LHCN-M2 (cell line): ENCODE data around the gene ZNRD2.

- RAMPAGE, long total RNA: no peak
These were observed 3.8 kb upstream of the GPHA2 start for GRCh38 chr11:64939467-64939825.

DNA sequence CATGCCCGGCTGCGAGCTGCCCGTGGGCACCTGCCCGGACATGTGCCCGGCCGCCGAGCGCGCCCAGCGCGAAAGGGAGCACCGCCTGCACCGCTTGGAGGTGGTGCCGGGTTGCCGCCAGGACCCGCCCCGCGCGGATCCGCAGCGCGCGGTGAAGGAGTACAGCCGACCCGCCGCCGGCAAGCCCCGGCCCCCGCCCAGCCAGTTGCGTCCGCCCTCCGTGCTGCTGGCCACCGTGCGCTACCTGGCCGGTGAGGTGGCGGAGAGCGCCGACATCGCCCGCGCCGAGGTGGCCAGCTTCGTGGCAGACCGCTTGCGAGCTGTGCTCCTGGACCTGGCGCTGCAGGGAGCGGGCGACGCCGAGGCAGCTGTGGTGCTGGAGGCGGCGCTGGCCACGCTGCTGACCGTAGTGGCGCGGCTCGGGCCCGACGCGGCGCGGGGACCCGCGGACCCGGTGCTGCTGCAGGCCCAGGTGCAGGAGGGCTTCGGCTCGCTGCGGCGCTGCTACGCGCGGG, 339 bp downstream of the SAC3D1 start:
- RAMPAGE, long total RNA: no peak

GRCh38 chr11:65112390-65113078, 862 bp downstream of the TM7SF2 start:
- RAMPAGE, long total RNA: no peak

DNA sequence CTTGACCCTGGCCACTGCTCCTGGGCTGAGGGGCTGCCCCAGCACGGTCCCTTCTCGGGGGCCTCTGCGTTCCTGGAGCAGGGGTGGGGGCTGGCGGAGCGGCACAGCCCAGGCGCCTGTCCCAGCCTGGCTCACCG, 184 bp downstream of the CAPN1 start:
- RAMPAGE, long total RNA: no peak

DNA sequence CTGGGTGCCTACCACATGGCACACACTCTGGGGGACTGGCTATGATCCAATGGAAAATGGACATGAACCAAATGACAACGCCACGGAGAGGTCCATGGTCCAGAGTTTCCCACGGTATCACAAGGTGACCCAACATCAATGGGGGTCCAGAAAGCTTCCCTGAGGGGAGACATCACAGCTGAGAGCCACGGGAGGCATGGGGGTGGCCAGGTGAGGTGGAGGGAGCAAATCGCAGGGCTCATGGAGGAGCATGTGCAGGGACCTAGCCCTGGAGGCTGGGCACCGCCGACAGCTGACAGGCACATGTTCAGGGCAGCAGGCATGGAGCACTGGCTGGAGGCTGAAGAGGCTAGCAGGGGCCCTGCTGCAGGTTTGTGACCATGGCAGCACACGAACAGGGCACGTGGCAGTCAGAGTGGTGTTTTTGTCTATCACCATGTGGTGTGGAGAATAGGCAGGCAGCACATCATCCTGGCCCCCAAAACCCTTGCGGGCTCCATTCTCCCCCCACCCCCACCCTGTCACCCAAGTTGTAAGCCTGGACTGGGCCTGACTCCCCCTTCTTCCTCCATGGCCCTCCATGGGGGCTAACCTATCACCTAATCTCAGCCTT, 10.1 kb upstream of the CDC42EP2 start:
- RAMPAGE, long total RNA: no peak

DNA sequence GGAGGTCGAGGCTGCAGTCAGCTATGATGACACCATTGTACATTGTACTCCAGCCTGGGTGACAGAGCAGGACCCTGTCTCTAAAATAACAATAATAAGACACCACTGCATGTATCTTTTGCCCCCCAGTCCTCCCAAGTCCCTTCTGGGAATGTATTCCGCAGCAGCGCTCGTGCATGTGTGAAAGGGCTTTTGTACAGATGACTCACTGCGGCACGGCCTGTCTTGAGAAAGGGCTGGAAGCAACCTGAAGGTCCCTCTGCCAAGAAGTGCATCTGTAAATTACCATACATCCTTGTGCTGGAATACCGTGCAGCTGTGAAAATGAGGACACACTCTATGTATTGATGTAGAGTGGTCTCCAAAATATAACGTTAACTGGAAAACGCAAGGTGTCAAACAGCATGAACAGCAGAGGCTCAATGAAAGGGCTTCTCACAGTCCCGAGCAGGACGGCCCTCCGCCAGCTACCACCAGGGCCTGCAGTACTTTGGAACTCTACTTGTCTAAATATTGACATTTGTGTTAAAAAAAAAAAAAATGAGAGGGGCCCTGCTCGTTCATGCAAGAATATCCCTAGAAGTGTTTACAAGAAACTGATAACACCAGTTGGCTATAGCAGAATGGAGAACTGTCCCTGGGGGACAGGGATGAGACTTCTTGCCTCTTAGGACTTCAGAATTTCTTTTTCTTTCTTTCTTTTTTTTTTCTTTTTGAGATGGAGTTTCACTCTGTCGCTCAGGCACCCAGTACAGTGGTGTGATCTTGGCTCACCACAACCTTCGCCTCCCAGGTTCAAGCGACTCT, 8.9 kb upstream of the CDC42EP2 start:
- RAMPAGE, long total RNA: no peak

DNA sequence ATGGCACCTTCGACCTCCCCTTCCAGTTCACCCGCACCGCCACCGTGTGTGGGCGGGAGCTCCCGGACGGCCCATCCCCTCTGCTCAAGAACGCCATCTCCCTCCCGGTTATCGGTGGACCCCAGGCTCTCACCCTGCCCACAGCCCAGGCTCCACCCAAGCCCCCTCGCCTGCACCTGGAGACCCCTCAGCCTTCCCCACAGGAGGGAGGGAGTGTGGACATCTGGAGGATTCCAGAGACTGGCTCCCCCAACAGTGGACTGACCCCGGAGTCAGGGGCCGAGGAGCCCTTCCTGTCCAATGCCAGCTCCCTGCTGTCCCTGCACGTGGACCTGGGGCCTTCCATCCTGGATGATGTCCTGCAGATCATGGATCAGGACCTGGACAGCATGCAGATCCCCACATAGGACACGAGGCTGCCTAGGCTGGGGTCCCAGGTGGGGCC, 6.5 kb downstream of the CDC42EP2 start:
- RAMPAGE, long total RNA: no peak

- RAMPAGE, long total RNA: no peak
These were observed 25.6 kb downstream of the FRMD8 start for GRCh38 chr11:65411780-65412598.

GRCh38 chr11:65415482-65416394, 29.3 kb downstream of the FRMD8 start:
- RAMPAGE, long total RNA: no peak

GRCh38 chr11:65419480-65420648, 33.4 kb downstream of the FRMD8 start:
- RAMPAGE, long total RNA: no peak

DNA sequence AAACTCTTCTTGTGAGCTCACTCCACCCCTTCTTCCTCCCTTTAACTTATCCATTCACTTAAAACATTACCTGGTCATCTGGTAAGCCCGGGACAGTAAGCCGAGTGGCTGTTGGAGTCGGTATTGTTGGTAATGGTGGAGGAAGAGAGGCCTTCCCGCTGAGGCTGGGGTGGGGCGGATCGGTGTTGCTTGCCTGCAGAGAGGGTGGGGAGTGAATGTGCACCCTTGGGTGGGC, 37.1 kb downstream of the FRMD8 start:
- RAMPAGE, long total RNA: no peak

GRCh38 chr11:65429683-65430496, 43.5 kb downstream of the FRMD8 start:
- RAMPAGE, long total RNA: no peak

- RAMPAGE, long total RNA: no peak
These were observed 45.8 kb downstream of the FRMD8 start for GRCh38 chr11:65432042-65432923.

DNA sequence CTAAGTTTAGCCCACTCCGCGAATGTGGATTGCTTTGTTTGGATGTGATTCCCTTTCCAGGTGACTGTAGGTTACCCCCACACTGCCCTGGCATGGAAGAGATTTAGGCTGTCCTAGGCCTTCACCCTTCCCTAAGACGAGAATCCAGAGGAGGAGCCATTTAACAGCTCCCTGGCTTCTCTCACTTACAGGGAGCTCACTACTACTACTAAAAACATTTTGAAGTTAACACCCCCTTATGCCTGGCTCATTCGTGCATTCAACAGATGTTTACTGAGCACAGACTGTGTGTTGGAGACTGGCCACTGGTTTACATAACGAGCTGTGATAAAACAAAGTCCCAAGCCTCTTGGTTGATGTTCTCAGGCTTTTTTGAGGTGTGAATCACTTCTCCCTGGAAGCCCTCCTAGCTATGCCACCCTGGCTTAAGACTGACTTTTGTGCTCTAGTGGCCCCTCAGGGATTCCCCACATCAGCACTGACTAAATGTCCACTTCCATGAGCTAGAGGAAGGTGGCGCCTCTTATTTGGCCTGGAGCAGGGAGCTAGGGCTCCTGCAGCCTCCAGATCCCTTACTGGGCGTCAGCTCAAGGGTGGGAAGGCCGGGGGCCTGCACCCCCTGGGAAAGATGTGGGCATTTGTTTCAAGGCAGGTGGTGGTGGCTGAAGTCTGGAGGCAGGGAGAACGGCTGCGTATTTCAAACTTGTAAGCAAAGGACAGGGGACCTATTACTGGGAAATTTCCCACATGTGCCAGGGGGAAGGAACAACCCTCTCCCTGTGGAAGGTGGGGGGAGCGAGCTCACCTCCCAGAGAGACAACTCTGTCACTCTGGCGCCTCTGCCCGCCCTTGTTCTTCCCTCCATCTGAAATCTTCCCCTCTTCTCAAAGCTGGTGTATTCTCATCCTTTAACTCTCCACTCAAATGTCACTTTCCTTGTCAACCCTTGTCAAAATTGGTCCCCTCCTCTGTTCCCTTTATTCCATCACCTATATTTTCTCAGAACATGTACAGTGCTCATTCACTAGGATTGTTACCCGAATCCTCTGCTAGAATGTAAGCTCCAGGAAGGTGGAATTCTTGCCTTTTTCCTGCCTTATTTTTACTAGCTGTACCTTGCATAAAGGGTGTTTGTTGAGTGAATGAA, 45.4 kb upstream of the SCYL1 start:
- RAMPAGE, long total RNA: no peak

- RAMPAGE, long total RNA: start-site peak on the plus strand at chr11:65501204-65501638, 19 reads; start-site peak on the plus strand at chr11:65501889-65501952, 7 reads
These were observed 23.2 kb upstream of the SCYL1 start for GRCh38 chr11:65501296-65502479.

GRCh38 chr11:65538419-65538898, 13.6 kb downstream of the SCYL1 start:
- RAMPAGE, long total RNA: no peak

- RAMPAGE, long total RNA: no peak
These were observed 14.7 kb downstream of the SCYL1 start for GRCh38 chr11:65539414-65540106.

- RAMPAGE, long total RNA: no peak
These were observed 11.8 kb downstream of the LTBP3 start for GRCh38 chr11:65546210-65546970.

DNA sequence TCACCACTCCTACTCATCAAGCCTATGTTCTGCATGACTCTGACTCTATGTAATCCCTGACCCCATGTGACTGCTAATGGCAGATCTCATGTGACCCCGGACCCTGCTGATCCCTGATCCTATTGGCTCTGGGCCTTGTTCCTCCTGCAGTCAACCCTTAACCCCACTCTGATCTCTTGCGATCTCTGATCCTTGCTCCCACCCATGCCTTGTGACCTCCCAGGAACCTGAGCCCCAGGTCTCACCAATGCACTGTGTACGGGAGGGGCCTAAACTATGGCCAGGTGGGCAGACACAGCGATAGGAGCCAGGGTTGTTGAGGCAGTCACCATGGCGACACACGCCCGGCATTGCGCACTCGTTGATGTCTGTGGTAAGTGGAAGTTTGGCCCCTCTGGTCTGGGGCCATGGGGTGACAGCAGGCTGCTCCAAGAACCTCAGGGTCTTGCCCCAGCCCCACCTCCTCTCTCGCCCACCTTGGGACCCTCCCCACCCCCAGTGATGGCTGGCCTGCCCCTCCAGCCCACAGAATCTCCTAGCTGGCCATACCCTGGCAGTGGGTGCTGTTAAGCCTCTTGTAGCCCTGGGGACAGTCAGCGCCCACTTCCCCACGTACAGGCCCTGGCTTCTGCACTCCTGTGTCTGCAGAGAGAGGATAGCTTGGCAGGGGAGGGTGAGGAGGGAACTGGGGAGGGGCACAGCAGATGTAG, 5.4 kb downstream of the LTBP3 start:
- RAMPAGE, long total RNA: no peak

- RAMPAGE, long total RNA: start-site peak on the plus strand at chr11:65570474-65570483, 73 reads
These were observed at the start of gene ZNRD2 for GRCh38 chr11:65569384-65570681. Gene ZNRD2 (plus strand): TSS chr11:65570477.